PC-3 (cell line): ENCODE measurements around the genes STOML1, CCDC33 and FAM219B.

GRCh38 chr15:73708642-73709066, 24.5 kb downstream of the CD276 start:
- RAMPAGE, long total RNA: no peak

DNA sequence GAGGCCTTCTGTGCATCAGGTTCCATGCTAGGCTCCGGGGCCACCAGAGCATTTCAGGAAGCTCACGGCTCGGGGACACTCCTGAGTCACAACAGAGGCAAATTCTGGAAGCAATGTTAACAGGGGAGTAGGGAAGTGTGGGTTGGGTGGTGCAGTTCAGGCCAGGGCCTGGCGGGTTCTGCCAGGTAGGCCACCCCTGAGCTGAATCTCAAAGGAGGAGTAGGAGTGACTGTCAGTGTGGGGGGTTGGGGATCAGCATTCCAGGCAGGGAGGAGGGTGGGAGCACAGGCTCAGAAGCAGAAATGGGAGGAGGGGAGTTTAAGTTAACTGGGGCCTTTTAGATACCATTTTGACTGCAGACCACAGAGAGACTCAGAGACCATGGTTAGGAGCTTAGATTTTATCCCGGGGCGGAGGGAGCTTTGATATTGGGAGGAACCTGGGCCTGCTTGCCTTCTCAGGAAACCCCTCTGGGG, 719 bp upstream of the INSYN1 start:
- RAMPAGE, long total RNA: no peak

GRCh38 chr15:73930270-73930673, 4.0 kb downstream of the LOXL1 start:
- RAMPAGE, long total RNA: no peak

- RAMPAGE, long total RNA: no peak
Measured at GRCh38 chr15:73949324-73950261, 23.3 kb downstream of the LOXL1 start.

DNA sequence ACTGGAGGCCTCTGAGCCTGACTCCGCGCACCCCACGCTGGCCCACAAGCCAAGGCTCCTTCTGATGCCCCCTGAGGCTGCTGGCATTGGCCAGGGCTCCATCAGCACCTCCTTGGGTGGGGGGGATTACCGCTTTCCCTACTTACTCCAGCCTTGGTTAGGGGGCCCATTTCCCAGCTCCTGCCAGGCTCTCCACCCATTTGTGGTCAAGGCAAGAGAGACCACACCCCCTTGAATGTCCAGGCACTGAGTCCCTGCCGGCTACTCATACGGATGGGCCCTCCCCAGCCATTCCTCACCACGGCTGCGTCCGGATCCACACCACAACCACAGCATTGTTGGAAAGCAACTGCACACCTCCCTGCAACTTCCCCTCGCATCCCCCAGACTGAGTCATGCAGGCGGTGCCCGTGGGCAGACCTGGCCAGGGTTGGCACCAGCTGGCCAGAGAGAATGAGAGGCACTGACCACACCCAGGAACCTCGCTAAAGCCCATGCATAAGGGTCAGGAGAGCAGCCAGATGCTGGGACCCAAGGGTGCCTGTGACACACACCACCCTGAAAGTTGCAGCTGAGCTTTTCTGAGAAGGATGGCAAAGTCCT, 30.4 kb downstream of the LOXL1 start:
- RAMPAGE, long total RNA: no peak

DNA sequence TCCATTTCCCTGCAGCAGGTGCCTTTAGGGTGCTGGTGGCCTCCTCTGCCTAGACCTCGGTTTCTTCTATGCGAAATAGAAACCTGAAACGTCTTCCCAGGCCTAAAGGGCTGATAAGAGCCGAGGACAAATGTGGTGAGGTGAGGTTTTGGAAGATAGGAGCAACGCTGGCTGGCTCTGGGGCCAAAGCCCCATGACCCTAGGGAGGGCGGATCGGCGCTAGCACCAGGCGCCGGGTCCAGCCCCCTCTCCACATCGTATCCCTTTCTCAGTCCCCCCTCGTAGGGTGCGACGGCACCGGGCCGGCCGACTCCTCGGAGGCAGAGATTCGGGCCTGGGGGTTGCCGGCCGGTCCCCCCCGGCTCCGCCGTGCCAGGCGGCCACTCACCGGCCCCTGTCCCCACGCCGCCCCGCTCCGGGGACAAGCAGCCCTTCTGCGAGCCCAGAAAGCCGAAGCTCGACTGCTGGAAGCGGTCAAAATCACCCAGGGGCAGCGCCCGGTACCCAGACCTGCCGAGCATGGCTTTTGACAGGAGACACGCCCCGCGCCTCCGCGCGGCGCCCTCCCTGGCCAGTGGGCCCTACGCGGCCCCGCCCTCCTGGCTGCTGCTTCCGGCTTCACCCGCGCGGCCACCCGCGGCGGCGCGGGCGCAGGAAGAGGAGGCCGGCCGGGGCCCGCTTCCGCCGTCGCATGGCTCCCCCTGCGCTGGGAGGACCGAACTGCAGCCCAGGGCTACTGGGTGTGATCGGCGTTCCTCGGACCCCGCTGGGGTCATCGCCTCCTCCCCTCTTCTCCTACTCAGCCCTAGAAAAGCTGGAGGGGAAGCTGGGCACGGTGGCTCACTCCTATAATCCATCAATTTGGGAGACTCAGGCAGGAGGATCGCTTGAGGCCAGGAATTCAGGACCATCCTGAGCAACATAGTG, at the start of gene STOML1:
STOML1 (minus strand) TSS at position 593 of the 927 bp plus-strand sequence.
- RAMPAGE, long total RNA: no peak

- RAMPAGE, long total RNA: no peak
Measured at GRCh38 chr15:74010869-74011651, 16.5 kb downstream of the PML start.

- RAMPAGE, long total RNA: no peak
Measured at GRCh38 chr15:74120560-74120959, 9.8 kb upstream of the ISLR2 start.

DNA sequence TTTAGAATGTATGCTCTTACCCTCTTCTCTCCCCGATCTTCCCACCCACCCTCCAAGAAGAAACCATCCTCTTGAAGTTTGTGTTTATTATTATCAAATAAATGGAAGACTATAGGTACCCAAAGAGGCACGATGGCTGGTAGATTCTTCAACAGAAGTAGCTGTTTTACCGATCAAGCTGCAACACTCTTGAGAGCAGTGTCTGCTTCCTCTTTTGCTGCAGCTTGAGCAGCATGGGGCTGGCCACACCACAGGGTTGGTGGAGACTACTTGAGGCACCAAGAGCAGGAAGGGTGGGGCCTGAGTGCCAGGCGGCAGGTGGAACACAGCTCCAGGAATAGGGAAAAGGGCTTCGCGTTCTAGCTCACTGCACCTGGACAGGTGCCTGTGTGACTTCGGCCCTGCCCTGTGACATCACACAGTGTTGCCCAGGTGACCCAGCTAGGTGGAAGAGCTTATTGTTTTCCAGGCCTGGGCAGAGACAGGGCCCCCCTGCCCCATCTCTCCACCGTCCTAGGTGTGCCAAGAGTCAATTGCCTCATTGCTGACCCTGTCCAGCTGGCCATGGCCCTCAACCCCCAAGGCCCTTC, at the start of gene CCDC33:
CCDC33 (plus strand) TSS at position 458 of the 590 bp plus-strand sequence.
- RAMPAGE, long total RNA: no peak

DNA sequence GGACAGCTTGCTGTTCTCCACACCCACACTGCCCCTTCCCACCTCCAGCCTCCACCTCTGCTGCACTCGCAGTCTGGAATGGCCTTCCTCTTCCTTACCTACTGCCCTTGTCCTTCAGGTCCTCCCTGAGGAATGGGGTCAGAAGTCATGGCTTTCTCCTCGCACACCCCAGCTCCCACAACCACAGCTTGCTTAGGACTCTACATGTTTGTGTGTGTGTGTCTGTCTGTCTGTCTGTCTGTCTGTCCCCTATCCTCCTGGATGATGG, 40.5 kb downstream of the CCDC33 start:
- RAMPAGE, long total RNA: no peak

- RAMPAGE, long total RNA: no peak
Measured at GRCh38 chr15:74318144-74318978, 49.1 kb downstream of the CYP11A1 start.

GRCh38 chr15:74365275-74365606, 2.2 kb downstream of the CYP11A1 start:
- RAMPAGE, long total RNA: no peak

- RAMPAGE, long total RNA: no peak
Measured at GRCh38 chr15:74385667-74386091, 18.2 kb upstream of the CYP11A1 start.

- RAMPAGE, long total RNA: no peak
Measured at GRCh38 chr15:74588317-74588957, 27.2 kb upstream of the CLK3 start.

DNA sequence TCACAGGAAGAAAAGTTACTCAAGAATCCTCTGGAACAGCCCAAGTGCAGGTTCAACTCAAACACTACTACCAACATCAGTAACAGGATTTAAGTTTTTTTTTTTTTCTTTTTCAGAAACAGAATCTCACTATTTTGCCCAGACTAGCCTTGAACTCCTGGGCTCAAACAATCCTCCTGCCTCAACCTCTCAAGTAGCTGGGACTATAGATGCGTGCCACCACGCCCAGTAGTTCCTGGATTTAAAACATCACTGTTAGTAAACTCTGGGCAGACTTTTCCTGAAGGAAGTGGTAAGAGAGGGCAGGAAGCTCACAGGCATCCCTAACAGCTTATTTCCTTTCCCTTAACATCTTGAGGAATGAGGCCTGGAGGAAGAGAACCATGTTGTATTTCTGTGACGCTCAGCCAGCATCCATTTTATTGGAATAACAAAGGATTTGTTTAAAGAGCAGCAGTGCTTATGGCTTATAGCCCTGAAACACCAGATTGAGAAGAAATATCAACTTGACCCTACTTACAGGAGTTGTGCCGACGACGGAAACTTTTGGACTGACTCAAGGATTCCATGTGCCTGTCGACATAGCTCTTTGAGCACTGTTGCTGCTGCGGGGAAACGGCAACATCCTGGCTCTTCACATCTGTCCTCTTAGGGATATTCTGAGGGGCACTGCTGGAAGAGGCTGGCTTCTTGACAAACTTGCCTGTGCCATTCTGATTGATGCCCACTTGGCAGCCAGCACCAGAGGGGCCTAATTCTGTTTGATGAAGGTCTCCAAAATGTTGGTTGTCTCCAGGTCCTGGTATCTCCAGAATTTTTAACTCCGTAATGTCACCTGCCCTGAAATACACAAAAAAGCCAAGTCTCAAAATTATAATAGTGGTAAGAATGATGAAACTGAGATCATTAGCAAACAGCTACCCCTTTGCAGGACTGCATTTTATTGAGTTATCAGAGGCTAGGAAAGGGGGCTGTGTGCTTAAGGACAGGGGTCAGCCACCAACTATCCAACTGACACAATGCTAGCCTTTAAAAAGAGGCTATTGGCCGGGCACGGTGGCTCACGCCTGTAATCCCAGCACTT, 24.5 kb downstream of the EDC3 start:
- RAMPAGE, long total RNA: no peak

DNA sequence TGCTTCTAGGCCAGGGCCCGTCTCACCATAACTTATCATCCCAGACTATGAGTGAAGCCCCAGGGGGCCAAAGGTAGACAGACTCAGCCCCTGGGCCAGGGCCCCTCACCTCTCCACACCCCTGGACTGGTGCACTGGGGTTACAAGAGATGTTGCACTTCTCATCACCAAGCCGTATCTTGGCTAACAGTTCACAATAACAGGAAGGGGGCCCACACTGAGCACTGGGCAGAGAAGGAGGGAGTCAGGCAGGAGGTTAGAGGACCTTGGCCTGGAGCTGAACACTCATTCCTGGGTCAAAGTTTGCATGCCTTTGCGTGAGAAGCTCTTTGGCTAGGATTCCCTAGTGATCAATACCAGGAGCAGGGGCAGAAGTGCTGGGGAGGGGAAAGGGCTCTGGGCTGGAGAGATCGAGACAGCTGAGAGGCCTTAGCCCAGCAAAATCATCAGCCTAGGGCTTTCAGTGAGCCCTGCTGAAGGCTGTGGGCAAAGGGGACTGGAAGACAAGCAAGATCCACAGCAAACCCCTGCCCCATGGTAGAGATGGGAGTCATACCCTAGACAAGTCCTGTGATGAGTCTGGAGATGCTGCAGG, 5.6 kb upstream of the CYP1A1 start:
- RAMPAGE, long total RNA: no peak

DNA sequence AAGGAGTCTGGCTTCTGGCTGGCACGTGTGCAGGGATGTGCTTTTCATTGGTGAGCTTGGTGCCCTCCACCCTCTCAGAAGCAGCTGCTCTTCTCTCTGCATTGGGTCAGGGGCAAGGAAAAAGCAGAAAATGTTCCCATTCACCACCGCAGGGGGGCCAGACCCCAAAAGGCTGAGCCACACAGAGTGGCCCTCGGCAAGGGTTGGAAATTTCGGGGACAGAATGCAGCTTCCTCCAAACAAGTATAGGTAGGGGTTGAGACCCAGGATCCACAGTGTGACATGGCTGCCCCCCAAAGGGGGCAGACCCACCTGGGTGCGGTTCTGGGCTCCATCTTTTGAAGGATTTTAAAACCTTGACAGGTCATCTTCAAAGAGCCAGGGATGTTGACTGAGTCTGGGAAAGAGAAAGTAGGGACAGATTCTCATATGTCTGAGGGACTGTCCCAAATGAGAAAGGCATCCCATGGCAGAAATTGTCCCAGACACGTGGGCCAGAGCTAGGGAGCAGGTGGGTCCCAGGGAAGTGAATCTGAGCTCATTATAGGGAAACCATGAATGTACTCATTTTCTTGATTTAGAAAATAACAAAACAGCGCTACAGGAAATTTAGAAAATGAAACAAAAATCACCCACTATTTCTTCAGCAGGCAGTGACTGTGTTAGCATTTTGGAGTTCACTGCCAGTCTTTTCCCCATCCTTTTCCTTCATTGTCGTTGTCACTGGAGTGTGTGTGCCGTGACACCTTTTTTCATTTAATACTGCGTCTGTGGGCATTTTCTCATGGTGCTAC, 2.8 kb downstream of the CSK start:
- RAMPAGE, long total RNA: no peak

GRCh38 chr15:74841965-74842264, 1.0 kb downstream of the ULK3 start:
- RAMPAGE, long total RNA: no peak

- RAMPAGE, long total RNA: no peak
Measured at GRCh38 chr15:74906731-74907418, at the start of gene FAM219B. TSS of gene FAM219B (minus strand) at chr15:74906851.

GRCh38 chr15:74959047-74959605, 2.6 kb upstream of the RPP25 start:
- RAMPAGE, long total RNA: no peak